ENCODE data around the genes C6orf15, TCF19 and LTB.

- RRBS, result no CpG with 5 or more reads among the region's 7 CpGs
Measured at GRCh38 chr6:30741006-30741399, 1.5 kb downstream of the FLOT1 start.

GRCh38 chr6:30764051-30764701 is 19.8 kb upstream of the IER3 start:
- RRBS, result no CpG with 5 or more reads among the region's 9 CpGs

GRCh38 chr6:30769913-30770603 is 25.7 kb upstream of the IER3 start:
- RRBS, result no CpG with 5 or more reads among the region's 6 CpGs

- RRBS, result 61% methylated on average over 2 of the region's 5 CpGs
Measured at GRCh38 chr6:30913276-30913560, 820 bp upstream of the VARS2 start.

- RRBS, result no CpG with 5 or more reads among the region's 3 CpGs
Measured at GRCh38 chr6:30983374-30983628, 217 bp upstream of the MUC21 start.

GRCh38 chr6:31036032-31036309 is 25.7 kb downstream of the MUC22 start:
- RRBS, result no CpG with 5 or more reads among the region's 3 CpGs

DNA sequence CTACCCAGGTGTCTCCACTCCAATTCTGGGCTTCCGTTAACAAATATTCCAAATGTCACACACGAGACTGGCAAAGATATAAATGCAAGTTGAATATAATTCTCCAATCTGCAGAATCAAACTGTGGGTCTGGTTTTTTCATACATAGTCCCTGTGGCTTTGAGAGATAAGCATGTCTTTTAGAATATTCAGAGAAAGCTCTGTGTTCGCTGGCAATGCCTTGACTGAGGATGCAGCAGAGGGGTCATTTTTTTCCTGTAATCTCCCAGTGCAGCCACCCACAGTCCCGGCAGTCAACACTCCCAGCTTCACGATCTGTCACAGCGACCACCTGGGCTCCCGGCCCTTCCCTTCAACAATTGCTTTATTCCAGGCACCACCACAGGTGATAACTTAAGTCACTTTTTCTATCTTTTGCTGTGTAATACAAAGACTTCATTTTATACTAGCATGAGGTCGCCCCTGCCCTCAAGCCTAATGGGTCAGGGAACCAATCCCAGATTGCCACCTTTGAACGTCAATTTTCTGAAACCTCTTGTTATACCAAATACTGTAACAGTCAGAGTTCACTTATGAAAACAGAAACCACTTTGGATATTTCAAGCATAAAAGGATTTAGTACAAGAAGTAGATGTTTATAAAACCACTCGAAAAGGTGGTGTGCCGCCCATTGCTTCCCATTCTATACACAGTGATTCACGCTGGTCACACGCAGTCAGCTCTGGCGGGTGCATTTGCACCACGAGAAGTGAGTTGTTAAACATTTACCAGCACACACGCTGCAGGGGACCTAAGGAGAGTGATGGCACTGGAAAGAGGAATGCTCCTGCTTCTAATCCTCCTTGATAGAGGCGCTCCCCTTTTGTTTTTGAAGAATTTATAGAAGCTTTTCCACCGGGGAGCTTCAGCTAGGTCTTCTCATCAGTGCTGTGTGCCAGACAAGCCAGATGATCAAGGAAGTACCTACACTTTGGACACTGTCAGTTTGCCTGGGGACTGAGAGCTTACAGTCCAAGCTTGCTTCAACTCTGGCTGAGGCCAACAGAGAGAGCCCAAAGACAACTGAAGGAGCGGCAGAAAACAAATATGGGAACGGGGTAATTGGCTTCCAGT is 30.9 kb downstream of the MUC22 start:
- RRBS, result 59% methylated on average over 4 of the region's 20 CpGs

DNA sequence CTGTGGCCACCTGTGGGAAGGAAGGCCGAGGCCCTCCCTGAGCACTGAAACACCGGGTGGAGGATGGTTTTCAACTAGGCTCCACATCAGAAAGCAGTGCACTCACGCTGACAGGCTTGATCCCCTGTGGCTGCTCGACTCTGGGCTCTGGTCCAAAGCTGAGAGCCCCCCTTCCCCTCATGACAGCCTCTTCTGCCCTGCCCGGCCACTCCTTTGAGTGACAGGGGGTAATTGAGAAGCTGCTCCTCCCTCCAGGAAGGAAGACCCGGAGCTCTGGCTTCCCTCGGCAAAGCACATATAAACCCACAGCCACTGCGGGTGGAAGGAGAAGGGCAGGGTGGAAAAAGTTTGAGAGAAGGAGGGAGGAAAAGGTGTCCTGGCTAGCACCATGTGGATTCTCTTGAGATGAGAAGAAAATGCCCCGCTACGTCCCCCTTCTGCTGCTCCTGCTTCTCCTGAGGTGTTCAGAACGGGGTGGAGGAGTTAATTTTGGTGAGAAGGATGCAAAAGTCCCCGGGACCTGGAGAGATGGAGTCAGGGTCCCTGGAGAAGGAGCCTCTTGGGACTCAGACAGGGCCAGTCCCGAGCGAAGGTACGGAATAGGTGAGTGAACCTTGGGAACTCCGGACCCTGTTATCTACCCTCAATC is 43.8 kb downstream of the MUC22 start:
- RRBS, result 57% methylated on average over 5 of the region's 16 CpGs

- RRBS, result no CpG with 5 or more reads among the region's 1 CpG
Measured at GRCh38 chr6:31057429-31057833, 47.2 kb downstream of the MUC22 start.

- RRBS, result no CpG with 5 or more reads among the region's 4 CpGs
Measured at GRCh38 chr6:31072652-31073043, 39.7 kb downstream of the C6orf15 start.

- RRBS, result no CpG with 5 or more reads among the region's 6 CpGs
Measured at GRCh38 chr6:31112407-31112931, at the start of gene C6orf15. Gene C6orf15, minus strand, starts transcription at chr6:31112575.

DNA sequence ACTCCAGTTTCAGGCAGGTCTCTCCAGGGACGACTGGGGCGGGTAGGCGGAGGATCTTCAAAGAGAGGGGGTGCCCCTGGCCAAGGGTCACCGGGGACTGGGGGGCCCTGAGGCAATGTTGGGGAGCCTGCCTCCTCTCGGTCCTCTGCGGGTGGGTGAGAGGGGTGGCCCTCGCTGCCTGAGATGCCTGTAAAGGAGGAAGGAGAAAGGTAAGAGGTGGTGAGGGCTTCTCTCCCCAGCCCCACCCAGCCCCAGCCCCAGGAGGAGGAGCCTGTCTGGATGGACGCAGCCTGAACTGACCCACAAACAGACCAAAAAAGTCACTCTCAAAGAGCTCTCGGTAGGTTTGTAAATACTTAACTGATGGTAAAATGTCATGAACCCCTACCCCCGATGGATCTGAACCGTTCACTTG is 739 bp downstream of the PSORS1C2 start:
- RRBS, result no CpG with 5 or more reads among the region's 11 CpGs

GRCh38 chr6:31156512-31157436 is 828 bp downstream of the CCHCR1 start:
- RRBS, result no CpG with 5 or more reads among the region's 9 CpGs

DNA sequence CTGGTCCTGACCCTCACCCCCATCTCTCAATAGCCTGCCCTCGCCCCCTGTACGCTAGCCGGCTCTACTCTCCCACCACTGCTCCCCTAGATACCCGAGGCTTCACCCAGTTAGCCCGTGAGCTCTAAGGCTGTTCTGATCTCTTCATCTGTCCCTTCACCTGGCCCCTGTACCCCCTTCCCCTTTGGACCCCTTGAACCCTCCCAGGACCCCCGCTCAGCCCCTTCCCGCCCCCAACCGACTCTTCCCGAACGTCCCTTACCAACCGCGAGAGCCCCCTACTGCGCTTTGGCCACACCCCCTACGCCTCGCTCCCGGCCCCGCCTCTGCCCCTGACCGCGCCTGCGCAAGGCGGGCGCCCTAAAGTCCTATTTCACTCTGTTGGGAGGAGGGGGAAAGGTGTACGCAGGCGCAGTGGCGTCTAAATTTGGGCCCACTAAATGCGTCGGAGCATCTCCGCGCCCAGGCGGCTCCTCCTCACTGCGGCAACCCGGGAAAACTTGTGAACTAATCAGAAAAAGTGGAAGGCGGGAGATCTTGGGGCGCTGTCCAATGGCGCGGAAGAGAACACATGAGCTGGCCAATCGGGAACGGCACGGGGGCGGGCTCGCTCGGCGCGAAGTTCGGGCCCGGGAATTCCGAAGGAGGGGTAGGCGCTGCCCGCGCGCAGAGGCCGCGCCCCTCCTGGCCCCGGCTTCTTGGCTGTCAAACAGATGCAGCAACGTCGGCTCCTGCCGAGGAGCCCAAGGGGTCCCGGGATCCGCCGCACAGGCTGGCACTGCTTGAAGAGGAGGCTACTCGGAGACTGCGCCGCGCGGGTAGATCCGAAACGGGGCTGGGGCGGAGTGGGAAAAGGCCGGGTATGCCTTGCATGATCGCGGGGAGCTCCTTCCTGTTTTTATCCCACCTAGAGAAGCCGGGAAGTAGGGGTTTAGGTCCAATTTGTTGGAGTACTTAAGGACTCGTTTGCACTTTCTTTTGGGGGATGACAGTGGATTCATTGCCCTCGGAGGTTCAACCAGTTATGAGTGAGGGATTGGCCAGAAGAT is at the start of gene TCF19:
Gene TCF19, plus strand, starts transcription at position 685 of the 1,049 bp plus-strand sequence.
- RRBS, result 2% methylated on average over 22 of the region's 74 CpGs

- RRBS, result no CpG with 5 or more reads among the region's 19 CpGs
Measured at GRCh38 chr6:31172048-31173065, 1.9 kb upstream of the POU5F1 start.

- RRBS, result no CpG with 5 or more reads among the region's 5 CpGs
Measured at GRCh38 chr6:31416417-31417018, 13.1 kb downstream of the MICA start.

DNA sequence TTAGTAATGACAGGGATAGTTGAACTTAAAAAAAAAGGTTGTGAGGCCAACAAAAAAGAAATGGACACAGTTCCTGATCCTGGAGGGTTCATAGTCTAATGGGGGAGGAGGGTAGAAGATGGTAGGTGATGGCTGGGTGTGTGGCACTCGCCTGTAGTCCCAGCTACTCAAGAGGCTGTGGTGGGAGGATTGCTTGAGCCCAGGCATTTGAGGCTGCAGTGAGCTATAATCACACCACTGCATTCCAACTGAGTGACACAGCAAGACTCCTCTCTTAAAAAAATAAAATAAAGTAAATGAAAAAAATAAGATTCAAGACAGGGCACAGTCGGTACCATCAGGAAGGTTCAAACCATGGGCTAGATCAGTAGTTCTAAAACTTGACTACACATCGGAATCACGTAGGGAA is 2.3 kb upstream of the MICB start:
- RRBS, result no CpG with 5 or more reads among the region's 4 CpGs

DNA sequence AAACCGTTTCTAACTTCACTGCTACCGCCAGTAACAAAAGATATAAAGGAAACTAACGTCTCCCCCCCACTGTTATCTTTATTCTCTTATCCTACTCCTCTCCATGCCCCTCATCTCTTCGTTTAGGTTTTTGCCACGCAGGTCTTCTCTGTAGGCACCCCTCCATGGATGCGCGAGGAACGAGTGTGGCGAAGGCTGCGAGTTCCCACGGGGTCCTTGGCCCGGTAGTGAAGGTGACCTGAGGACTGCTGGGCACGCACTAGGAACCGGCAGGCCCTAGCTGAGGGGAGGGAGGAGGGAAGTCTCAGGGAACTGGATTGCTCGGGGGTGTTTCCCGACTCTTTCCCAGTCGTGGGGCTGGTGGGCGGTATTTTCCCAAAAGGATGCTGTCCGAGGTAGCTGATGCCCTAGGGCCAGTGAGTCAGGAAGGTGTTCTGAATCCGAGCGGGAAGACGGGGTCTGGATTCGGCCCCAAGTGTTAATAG is 403 bp upstream of the DDX39B start:
- RRBS, result no CpG with 5 or more reads among the region's 23 CpGs

DNA sequence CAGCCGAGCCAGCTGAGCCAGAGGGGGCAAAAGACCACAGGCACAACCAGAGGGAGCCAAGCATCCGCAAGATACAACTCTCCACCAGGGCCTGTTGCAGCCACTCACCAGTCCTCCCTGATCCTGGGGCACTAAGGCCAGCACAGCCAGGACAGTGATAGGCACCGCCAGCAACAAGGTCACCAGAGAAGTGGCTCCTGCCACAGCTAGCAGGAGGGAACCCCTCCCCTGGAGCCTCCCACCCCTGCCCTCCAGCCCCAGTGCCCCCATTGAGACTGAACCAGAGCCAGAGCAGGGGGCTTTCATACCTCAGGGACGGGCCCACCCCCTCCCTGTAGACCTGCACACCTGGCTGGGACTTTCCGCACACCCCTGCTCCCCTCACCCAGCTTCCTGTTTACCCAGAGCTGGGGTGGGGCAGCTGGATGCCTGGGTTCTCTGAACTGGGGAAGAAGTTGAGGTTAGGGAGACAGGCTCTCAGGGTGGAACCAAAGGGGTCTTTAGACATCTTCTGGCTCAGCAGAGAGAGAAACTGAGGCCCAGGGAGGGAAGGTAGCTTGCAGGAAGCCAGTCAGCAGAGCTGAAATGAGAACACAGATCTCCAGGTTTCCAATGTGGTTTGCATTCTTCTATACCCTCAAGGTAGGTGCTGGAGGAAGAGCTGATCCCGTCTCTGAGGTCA is at the start of gene LTB:
Gene LTB, minus strand, starts transcription at position 277 of the 682 bp plus-strand sequence.
- RRBS, result no CpG with 5 or more reads among the region's 6 CpGs

Measured in hTERT-HM (cell line).